Neural cell (in vitro differentiated cells): Measurements from ENCODE around the gene OR2V2.

DNA sequence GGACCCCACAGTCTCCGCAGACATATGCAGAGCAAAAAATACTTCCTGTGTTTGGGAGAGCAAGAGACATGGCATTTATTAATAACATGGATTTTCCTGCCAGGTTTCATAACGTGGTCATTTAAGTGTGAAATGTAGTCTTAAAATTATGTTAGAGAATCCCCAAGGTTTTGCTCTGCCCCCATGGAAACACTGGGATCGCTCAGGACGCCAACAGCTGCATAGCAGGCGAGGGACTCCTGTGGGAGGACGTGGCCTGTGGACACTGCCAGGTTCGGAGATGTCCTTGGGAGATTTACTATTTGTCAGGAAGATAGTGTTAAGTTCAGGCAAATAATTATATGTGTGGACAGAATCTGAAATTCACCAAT lies 929 bp downstream of the BTNL9 start:
- RAMPAGE, long total RNA: no peak

- RAMPAGE, long total RNA: no peak
These were observed at the start of gene OR2V2 for GRCh38 chr5:181147361-181147649. Gene OR2V2 (plus strand): TSS chr5:181147586.

GRCh38 chr5:181259202-181260355 lies 1.4 kb downstream of the TRIM52 start:
- RAMPAGE, long total RNA: no peak